Breast epithelium (tissue), 2 donors: ENCODE measurements around a stretch of chr12.

GRCh38 chr12:111775198-111776554, 8.9 kb downstream of the ALDH2 start:
- PRO-cap, result no peak
- RAMPAGE, long total RNA, 2 experiments, result no peak in any of the 2 experiments

DNA sequence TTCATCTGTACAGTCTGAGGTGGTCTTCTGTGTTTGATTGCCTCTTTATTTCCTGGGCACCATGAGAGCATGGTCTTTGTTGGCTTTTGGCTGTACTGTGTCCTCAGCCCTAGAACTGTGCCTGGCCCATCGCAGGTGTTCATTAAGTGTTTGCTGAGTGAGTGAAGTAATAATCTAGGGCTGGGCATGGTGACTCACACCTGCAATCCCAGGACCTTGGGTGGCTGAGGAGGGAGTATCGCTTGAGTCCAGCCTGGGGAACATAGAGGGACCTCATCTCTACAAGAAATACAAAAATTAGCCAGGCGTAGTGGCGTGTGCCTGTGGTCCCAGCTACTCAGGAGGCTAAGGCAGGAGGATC, 13.9 kb downstream of the ALDH2 start:
- PRO-cap, result no peak
- RAMPAGE, long total RNA, 2 experiments, result no peak in any of the 2 experiments

GRCh38 chr12:111841783-111841967, 353 bp upstream of the MAPKAPK5 start:
- PRO-cap, result bidirectional peak, plus-strand start at chr12:111842196, minus-strand start at chr12:111841917
- RAMPAGE, long total RNA, 2 experiments, result start-site peak on the minus strand in 2 of 2 experiments, at chr12:111841917-111841963 at its widest, 41 to 101 reads per replicate

- PRO-cap, result no peak
- RAMPAGE, long total RNA, 2 experiments, result no peak in any of the 2 experiments
Observed at GRCh38 chr12:111867986-111868760, 26.1 kb downstream of the MAPKAPK5 start.

- PRO-cap, result no peak
- RAMPAGE, long total RNA, 2 experiments, result no peak in any of the 2 experiments
Observed at GRCh38 chr12:111889833-111890238, 47.8 kb downstream of the MAPKAPK5 start.

GRCh38 chr12:111899264-111900603, 57.7 kb downstream of the MAPKAPK5 start:
- PRO-cap, result no peak
- RAMPAGE, long total RNA, 2 experiments, result no peak in any of the 2 experiments

- PRO-cap, result no peak
- RAMPAGE, long total RNA, 2 experiments, result no peak in any of the 2 experiments
Observed at GRCh38 chr12:112178800-112179613, 53.6 kb downstream of the TRAFD1 start.

DNA sequence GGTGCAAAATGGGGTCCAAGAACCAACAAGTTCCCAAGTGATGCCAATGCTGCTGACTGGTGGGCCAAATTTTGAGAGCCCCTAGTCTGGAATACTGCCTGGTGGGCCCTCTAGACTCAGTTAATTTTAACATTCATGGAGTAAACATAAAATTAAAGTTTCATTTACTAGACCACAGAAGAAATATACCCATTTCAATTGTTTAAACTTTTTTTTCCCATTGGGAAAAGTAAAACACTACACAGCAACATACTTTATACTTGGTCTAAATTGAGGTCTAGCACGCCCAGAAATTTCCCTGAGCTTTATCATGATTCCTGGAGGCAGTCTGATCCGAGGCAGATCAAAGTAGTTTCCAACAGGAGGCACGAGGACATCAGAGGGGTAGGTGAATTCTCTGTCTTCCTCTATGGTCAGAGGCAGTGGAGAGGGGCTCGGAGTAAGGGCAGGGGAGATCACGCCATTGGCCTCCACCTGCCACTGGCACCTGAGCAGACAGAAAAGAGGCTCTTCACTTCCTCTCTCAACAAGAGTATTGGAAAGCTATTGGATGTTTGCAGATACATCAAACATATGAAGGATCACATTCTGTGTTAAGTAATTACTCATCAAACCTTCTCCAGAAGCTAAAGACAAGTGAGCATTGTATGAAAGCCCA, 124.7 kb downstream of the TRAFD1 start:
- PRO-cap, result no peak
- RAMPAGE, long total RNA, 2 experiments, result no peak in any of the 2 experiments

DNA sequence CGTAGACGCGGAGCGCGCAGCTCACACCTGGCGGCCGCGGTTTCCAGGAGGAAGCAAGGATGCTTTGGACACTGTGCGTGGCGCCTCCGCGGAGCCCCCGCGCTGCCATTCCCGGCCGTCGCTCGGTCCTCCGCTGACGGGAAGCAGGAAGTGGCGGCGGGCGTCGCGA, 162 bp upstream of the PTPN11 start:
- PRO-cap, result bidirectional peak, plus-strand start outside the sequence, minus-strand start at position 135 of the sequence
- RAMPAGE, long total RNA, 2 experiments, result no peak in any of the 2 experiments

- PRO-cap, result no peak
- RAMPAGE, long total RNA, 2 experiments, result no peak in any of the 2 experiments
Observed at GRCh38 chr12:112924893-112925507, 13.3 kb upstream of the OAS3 start.

DNA sequence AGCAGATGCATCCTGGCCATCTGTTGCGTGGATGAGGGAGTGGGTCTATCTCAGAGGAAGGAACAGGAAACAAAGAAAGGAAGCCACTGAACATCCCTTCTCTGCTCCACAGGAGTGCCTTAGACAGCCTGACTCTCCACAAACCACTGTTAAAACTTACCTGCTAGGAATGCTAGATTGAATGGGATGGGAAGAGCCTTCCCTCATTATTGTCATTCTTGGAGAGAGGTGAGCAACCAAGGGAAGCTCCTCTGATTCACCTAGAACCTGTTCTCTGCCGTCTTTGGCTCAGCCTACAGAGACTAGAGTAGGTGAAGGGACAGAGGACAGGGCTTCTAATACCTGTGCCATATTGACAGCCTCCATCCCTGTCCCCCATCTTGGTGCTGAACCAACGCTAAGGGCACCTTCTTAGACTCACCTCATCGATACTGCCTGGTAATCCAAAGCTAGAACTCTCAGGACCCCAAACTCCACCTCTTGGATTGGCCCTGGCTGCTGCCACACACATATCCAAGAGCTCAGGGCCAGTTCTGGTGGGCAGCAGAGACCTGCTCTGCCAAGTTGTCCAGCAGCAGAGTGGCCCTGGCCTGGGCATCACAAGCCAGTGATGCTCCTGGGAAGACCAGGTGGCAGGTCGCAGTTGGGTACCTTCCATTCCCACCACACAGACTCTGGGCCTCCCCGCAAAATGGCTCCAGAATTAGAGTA, 6.7 kb upstream of the OAS2 start:
- PRO-cap, result no peak
- RAMPAGE, long total RNA, 2 experiments, result no peak in any of the 2 experiments

- PRO-cap, result unidirectional peak, minus-strand start at chr12:112979432
- RAMPAGE, long total RNA, 2 experiments, result no peak in any of the 2 experiments
Observed at GRCh38 chr12:112978946-112979855, 882 bp downstream of the OAS2 start.

DNA sequence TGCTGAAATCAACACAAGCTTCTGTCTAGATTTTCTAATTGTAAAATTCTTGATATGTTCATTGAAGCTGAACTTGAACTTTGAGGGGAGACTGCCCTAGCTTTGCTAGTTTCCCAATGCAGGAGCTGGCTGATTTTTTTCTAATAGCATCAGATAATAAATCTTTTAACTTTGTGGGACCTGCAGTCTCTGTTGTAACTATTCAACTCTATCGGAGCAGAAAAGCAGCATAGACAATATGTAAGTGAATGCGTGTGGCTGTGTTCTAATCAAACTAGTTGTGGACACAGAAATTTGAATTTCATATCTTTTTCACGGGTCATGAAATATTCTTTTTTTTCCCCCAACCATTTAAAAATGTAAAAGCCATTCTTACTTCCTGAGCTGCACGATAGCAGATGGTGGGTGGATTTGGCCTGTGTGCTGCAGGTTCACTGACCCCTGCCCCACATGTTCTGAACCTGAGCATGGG, 5.6 kb downstream of the DTX1 start:
- PRO-cap, result no peak
- RAMPAGE, long total RNA, 2 experiments, result no peak in any of the 2 experiments

- PRO-cap, result no peak
- RAMPAGE, long total RNA, 2 experiments, result no peak in any of the 2 experiments
Observed at GRCh38 chr12:113062582-113063217, 6.2 kb downstream of the DTX1 start.

GRCh38 chr12:113130130-113130868, 5.3 kb downstream of the RASAL1 start:
- PRO-cap, result no peak
- RAMPAGE, long total RNA, 2 experiments, result no peak in any of the 2 experiments

DNA sequence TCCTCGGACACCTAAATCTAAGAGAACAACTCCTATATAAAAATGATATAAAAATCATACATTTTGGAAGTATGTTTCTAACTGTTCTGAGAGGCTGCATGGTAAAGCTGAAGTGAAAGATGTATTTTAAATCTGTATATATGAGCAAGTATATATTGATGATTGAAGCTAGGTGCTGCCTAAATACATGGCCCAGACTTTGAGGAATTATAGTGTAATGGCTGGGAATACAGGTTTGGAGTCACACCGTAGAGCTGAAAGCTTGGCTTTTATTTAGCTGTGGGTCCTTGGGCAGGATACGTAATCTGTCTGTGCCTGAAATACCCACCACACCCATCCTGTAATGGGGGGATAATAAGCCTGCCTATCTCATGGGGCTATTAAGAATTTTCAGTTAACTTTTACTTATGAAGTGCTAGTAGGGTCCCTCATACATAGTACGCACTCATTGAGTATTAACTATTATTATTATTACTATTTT, 2.7 kb downstream of the TPCN1 start:
- PRO-cap, result no peak
- RAMPAGE, long total RNA, 2 experiments, result no peak in any of the 2 experiments

DNA sequence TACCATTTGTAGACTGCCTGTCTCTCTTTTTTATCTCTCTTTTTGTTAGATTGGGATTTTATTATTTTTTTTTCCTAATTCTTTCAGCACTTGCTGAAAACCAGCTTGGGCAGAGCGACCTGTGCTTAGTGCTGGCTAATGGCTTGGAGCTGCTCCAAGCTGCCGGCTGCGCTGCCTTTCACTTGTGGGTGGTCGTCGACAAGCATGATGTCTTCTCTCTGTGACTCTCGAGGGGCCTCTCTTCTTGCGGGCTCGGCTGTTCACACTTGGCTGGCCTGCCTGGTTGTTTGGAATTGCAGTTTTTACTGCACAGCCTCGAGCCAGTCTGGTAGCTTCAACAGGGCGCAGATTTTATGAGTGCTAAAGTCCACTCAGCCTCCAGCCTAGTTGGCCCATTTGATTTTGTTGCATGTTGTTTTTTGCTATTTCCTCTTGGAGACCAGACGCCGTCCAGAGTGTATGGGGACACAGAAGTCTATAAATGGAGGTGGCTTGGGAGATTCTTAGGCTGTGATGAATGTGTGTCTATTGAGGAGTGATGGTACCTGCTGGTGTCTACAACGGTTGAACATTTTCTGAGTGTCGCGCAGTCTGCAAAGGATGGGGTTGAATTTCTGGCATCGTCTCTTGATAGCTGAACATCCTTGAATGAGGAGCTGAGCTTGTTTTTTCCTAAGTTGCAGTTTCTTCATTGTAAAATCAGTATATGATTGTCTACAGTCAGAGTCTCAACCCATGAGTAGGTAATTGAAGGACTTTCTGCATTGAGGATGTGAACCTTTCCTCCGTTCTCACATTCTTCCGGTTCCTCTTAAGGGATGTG, 18.7 kb downstream of the TPCN1 start:
- PRO-cap, result no peak
- RAMPAGE, long total RNA, 2 experiments, result no peak in any of the 2 experiments

DNA sequence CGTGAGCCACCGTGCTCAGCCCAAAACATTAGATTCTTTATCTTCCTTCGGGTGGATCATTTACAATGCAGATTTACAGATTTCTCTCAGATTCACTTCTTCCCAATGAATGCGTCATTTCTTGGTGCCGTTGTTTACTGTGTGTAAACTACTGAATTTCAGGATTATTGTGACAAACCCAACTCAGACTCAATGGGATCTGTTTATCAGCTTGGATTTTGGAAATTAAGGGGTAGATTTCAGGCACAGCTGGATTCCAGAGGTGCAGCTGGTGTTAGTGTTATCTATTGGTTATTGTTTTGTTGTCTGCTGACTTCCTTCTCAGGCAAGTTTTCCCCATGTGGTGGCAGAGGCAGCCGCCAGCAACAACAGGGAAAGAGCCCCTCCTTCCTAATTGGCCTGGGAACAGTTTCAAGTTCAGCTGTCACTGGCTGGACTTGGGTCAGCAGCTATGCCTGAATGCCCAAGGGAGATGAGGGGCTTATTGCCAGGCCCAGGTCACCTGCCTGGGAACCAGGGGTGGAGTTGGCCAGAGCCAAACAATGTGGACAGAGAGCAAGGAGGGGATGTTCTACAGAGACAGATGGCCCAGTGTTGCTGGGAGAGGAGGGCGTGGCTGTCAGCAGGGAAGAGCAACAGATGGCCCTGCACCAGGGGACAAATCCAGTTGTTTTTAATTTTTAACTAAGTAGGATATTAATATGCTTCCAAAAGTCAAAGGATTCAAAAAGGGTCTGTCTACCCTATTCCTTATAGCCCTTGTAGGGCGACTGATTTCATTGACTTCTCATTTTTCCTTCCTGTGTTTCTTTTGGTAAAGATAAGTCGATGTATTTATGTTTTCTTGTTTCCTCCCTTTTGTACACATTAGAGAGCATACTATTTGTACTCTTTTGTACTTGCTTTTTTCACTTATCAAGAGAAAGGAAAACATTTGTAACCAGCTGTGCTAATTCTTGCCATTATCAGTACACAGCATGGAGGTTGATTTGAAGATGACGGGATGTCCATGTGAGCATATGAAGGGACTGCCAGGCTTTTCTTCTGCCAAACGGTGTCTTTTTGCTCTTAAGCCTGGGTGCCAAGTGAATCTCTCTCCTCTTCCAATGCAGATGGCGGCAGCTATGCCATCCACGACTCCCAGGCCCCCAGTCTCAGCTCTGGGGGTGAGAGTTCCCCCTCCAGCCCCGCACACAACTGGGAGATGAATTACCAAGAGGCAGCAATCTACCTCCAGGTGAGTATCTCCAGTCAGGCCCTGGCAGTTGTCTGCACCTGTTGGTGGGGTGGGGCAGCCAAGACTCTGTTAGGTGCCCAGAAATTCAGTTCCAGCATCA, 38.5 kb downstream of the TPCN1 start:
- PRO-cap, result no peak
- RAMPAGE, long total RNA, 2 experiments, result no peak in any of the 2 experiments

DNA sequence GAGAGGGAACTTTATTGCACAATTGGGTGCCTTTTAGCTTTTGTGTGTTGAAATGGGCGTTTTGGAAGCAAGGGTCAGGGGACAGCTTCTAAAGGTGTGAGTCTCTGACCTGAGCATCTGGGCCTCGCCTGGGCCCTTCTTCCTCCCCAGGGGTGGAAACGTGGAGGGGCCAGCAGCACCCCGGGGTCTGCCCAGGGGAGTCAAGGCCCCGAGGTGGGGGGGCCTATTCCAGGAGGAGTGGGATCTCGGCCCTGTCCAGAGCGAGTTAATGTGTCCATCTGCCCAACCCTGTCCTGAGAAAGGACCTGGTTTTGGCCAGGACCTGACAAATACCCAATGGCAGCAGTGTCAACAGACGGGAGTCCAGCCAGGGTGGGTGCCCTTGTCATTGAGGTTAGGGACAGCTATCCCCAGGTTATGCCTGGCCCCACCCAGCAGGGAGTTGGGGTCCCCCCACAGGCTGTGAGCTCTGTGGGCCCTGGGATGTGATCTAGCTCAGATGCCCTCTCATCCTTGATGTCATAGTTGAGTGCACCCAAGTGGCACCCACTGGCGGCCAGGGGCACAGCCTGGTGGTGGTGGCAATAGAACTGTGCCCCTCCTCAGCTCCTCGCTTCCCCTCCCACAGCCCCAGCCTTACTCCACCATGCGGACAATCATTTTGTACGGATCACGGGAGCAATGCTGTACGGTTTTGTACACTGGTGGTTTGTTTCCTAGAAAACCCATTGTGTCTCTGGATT, 36.9 kb downstream of the SLC8B1 start:
- PRO-cap, result no peak
- RAMPAGE, long total RNA, 2 experiments, result no peak in any of the 2 experiments

GRCh38 chr12:113860913-113861367, 105.2 kb downstream of the RBM19 start:
- PRO-cap, result no peak
- RAMPAGE, long total RNA, 2 experiments, result no peak in any of the 2 experiments